Ureter (tissue), 1 donor: ENCODE results near the gene BPIFB3.

DNA sequence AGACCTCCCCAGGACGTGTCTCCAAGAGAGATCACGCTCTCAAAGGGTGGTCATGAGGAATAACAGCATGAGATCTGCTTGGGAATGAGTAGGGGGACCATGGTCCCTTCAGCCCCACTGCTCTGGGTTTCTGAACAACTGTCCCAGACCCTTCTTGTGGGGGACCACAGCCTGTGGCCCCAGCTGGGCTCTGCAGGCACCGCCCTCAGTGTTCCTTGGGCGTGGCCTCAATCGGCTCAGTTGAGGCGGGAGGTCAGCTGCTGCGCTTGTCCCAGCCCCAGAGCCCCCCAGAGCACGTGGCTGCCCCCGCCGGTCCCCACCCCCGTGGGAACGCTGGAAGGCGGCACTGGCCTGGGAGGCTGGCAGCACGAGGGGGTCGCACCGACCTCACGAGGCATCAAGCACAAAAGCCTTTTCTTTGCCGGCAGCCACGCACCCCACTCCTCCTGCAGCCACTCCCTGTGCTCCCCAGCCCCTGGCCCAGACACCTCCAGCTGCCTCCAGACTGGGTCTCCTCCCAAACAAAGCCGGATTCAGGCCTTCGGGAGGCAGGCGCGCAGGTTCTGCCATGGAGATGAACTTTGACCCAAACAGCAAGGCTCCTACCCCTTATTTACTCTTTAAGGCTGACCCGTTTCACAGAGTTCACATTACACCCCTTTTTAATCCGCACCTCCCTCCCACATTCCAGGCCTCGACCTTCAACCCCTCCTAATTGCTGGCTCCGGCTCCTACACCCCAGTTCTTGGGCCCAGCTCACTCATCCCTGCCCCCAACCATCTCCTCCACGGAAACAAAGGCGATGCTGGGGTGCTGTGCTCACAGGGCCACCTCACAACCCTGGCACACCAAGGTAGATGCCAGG lies 111.8 kb downstream of the NOL4L start:
- PRO-cap: no peak

- PRO-cap: bidirectional peak, plus-strand start at chr20:32482897, minus-strand start at chr20:32482822
These were observed 102.6 kb downstream of the NOL4L start for GRCh38 chr20:32482320-32483149.

DNA sequence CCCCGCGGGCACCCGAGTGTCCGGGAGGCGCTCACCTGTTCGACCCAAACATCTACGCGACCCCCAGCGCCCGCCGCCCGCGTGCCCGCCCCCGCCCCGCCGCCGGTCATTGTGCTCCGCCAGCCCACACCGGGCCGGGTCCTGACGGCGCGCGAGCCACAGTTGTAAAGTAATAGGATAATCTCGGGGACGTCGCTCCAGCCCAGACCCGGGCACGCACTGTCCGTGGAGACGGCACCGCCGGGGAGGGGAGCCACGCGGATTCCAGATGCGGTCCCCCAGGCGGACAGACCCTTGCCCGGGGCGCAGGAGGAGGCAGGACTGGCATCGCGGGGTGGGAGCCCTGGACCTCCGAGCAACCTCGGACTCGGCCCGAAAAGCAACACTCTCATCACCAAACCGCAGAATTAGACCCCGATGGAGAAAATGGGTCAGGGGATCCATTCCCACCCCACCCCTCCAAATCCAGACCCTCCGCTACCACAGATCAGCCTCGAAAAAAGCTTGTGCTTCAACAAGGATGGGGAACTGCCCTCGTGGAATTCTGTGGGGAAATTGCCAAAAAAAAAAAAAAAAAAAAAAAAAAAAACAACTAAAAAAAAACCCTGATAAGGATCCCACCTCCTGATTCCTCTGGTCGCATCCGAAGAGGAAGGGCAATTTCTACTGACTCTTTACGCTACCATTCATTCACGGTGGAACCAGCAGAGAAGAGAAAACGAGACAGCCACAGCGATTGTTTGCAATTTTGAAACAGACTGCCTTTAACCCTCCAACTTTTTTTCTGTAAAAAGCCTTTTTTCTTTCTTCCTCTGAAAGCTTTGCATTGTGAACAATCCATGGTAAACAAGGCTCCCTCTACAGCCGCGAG lies 100.4 kb downstream of the NOL4L start:
- PRO-cap: no peak

DNA sequence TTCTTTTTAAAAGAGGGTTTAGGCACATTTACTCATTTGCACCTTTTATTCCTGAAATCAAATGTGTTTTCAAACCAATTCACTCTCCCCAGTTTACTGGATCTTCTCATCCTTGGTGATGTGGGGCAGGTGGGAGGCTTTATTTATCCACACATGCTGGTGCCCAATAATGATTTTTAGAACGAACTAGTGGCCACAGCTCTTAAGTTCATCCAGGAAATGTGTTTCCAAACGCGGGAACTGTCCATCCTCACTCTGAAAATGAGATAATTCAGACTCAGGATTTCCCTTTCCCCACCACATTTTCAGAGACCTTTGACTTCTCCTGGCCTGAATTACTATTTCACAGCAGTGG lies 99.6 kb downstream of the NOL4L start:
- PRO-cap: no peak

DNA sequence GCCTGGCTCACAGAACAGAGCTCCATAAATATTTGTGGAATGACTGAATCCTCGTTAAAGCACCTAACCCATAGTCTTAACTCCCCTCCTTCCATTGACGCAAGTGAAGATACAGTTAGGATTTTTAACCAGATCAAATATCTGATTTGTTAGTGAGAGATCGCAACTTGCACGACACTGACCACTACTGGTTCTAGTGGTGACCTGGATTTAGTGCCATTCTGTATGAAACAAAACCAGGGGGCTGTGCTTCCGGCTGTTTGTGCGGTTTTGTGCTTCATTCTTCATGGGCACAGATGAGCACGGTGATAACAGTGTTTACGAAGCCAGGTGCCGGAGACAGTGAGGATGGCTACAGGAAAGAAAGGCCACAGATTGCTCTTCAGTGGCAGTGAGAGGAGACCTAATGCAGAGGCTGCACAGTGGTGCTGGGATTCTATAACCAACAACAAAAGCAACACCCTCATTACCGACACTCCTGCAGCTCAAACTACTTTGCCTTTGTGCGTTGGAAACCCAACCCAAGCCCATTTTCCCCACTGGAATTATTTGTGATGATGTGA lies 75.5 kb downstream of the NOL4L start:
- PRO-cap: no peak

GRCh38 chr20:32603117-32603421 lies 17.9 kb upstream of the NOL4L start:
- PRO-cap: no peak

DNA sequence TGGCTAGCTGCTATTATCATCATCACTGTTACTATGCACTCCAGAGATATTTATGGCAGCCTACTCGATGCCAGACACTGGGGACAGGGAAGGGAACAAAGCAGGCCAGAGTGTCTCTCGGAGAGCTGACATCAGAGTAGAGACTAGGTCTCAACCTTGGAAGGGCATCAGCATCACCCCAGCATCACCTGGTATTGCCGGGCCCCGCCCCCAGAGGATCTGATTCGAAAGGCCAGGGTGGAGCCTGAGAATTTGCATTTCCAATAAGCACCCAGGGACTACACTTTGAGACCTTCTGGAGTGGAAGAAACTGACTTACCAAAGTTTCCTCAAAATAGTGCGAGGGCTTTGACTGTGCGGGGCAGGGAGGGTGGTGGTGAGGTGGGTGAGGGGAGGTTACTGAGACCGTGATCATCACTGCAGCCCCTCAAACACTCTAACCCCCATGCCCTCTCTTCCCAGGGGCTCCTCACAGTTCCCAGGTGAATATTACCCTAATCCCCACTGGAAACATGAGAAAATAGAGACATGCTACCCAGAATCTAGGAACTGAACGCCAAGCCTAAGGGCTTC lies 629 bp upstream of the COMMD7 start:
- PRO-cap: no peak

GRCh38 chr20:32798243-32799219 lies 21.2 kb upstream of the MAPRE1 start:
- PRO-cap: no peak

DNA sequence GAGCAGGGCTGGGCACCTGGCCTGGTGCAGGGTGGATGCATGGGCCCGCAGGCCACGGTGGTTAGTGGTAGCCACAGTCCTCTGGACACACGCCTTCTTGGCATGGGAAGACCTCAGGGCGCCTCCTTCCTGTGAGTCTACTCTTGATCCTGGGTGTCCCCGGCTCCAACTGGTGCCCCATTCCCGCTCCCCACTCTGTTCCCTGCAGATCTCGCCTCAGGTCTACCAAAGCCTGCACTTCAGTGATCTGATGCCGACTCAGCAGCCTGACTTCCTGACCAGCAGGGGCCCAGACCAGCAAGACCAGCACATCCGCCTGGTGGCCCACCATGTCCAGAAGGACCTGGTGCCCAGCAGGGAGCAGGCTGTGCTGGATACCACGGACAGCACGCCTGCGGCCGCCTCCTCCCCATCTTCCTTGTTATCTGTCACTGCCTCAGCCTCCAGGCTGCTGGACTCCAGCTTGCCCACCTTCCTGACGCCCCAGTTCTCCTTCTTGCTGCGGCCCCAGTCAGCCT lies 43.2 kb downstream of the SUN5 start:
- PRO-cap: no peak

GRCh38 chr20:33053696-33054100 lies at the start of gene BPIFB3:
Gene BPIFB3 (plus strand): TSS chr20:33053903.
- PRO-cap: no peak

DNA sequence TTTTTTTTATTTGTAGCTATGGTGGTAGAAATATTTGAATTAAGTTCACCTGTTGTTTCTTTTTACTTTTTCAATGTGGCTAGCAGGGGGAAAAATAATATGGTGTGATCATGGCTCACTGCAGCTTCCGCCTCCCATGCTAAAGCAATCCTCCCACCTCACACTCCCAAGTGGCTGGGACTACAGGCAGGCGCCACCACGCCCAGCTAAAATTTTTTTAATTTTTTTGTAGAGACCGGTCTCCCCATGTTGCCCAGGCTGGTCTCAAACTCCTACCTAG lies 459 bp upstream of the CDK5RAP1 start:
- PRO-cap: no peak

DNA sequence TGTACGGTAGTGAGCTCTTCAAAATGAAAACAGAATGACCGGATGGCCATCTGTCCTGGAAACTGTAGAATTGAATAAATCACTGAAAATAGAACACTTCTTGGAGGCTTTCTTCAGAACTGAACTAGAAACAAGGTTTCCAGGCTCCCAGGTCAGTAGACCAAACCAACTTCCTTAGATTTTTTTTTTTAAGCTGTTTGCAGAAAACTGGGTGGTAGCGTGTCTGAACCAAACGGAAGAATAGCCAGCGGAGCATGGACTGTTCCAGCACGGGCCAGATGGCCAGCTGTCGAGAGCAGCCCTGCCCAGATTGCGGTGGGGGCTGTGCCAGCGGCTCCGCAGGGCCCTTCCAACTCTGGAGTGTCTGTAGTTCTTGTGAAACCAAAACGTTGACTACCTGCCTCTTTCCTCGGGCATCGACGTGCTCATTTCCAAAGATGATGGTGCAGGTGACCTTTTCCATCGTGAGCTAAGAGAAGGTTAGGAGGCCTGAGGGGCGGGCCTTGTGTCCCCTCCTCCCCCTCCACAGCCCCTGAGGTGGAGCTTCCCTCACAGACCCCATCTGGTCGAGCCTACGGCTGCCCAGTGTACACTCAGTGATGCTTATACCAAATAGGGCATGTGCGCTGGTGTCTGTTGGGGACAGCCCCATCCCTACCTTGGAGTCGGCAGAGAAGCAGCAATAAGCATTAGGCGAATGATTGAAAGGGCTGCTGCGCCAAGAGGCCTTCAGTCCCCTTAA lies 13.0 kb upstream of the C20orf144 start:
- PRO-cap: no peak

DNA sequence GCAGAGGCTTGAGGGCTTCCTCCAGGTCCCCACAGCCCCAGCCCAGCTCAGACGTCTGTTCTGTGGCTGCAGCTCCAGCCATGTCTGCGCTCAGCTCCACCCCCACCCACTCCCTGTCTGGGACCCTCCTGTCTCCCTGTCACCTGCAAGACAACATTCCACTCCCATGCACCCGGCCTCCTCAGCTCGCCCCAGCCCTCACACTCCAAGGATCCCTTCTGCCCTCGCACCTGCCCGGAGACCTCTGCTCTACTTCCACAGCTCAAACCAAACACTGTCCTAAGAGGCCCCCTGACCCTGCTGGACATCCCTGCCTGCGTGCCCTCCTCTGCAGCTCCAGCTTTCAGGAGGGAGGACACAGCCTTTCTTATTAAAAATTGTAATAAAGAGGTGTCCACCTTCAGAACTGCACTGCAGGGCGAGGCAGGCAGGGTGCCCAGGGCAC lies 7.2 kb upstream of the C20orf144 start:
- PRO-cap: unidirectional peak, minus-strand start at position 53 of the sequence

DNA sequence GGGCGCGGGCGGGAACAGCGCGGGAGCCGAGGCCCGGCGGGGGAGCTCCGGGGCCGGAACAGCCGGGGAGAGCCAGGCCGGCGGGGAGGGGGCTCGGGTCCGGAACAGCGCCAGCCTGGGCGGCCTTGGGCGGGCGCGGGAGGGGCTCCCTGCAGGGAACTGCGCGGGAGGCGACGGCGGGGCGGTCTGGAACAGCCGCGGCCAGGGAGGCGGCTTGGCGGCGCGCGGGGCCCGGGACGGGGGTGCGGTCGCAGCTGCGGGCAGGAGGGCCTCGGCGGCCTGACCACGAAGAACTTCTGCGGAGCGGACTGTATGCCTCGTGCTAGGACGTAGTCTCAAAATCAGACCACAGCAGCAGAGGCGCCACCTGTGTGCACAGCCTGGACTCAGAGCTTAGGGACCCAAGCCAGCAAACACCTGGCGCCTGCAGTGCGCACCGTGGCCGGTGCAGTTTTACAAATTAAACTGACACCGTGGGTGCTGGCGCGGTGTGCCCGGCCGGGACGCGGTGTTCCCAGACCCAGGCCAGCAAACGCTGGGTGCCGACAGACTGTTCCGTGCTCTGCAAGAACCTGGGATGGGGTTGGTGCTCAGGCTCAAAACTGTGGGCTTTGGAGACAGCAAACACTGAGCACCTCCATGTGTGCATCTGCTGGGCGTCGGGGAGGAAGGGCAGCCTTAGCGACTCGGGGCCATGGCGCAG lies 546 bp downstream of the ZNF341 start:
- PRO-cap: bidirectional peak, plus-strand start at position 154 of the sequence, minus-strand start outside the sequence

DNA sequence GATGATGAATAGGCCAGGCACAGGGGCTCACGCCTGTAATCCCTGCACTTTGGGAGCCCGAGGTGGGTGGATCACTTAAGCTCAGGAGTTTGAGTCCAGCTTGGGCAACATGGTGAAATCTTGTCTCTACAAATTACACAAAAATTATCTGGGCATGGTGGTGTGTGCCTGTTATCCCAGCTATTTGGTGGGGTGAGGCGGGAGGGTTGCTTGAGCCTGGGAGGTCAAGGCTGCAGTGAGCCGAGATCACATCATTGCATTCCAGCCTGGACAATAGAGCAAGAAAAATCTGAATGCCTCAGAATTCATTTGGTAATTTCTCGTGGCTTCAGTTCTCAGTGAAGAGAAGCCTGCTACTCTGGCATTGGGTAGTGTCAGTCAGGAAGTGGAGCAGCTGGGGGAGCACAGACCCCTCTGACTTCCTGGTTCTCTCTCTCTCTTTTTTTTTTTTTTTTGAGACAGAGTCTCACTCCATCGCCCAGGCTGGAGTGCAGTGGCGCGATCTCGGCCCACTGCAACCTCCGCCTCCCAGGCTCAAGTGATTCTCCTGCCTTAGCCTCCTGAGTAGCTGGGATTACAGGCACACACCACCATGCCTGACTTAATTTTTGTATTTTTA lies 24.2 kb downstream of the ZNF341 start:
- PRO-cap: no peak

DNA sequence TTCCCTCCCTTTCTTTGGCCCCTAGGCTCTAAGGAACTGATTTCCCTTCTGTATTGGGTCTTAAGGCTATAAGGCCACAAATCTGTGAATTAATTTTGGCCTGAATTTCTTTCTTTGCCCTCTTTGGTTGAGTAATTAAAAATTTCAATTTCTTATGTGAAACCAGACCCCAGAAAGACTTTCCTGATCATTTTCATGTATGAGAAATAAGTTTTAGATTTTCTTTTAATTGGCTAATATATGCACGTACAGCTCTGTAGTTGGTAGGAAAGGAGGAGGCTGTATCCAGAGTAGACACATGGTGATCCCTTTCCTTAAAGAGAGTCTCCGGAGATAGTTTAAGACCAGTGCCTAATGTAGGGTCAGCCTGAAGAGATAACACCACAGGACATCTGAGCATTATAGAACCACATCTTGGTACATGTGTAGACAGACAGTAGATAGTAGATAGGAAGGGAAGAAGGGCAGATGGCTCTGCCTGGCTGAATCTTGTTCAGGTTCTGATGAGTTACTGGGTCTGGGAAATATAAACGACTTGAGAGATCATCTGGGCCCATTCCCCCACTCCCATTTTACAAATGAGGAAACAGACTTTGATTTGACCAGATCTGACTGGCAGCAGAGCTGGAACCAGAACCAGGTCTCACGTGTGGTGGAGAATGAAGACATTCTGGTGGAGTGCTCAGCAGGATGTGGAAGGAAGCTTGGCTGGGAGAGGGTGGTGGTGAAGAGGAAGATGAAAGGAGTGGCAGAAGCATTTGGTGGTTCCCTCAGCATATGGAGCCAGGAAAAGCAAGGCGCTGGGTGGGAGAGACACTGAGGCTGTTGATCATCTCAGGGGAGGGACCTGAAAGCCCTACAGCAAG lies 18.5 kb downstream of the CHMP4B start:
- PRO-cap: no peak

DNA sequence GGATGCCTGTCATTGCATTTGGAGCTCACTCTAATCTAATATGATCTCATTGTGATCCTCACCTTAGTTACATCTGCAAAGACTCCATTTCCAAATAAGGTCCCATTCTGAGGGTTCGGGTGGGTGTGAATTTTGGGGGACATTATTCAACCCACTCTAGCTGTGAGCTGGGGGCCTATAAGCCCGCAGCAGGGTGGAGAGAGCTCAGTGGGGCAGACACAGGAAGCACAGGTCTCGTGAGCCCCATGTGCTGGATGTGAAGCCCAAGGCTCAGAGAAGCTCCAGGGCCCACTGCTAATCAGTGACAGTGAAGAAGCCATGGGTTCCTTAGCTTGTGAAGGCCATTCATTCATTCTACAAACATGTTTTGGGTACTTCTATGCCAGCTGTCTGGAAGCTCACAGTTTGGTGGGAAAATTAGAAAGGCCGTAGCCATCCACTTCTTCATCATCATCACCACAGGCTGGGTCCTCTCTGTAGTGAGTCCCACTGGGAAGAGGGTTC lies 47.5 kb downstream of the CHMP4B start:
- PRO-cap: no peak

- PRO-cap: no peak
These were observed 48.2 kb downstream of the CHMP4B start for GRCh38 chr20:33859128-33859933.

DNA sequence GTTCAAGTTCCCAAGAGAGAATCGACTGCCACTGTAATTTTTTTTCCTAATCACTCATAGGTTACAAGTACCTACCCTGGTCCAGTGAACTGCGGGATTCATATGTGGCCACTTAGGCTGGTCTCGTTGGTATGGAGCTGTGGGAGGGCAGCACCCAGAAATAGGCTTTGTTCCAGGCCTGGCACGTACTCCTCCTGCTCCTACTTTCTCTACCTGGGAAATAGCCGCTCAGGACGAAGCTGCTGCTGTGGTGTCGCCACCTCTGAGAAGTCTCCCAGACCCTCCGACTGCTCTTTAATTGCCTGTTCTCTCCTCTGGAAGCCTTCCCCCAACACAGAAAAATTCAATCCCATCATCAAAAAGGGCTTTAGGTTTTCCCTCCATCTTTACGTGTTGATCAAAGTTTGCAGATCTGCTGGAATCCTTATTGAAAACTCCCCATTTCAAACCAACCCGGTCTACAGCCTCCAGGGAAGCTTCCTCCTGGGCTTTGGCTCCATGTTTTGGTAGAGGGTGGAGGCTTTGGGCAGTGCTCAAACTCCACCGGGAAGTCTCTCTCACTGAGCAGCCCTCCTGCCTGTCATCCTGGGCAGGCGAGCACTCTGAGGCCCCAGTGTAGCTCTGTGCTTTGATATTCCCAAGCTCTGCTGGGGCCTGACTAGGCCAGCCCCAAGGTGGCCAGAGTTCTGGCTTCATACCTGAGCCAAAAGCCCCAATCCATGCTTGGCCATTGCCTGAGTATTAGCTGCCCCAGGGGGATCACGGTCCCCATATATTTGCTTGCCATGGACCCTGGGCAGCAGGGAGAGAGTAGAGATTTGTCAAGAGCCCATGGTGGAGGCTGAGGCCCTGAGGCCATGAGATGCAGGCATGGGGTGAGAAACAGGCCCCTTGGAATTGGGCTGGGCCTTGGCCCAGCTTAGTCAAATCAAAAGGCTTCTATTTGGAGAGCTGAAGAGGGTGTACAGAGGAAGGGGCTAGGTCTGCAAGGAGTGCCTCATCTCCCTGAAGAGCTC lies 30.6 kb downstream of the EIF2S2 start:
- PRO-cap: no peak

GRCh38 chr20:34259775-34260785 lies 18.9 kb downstream of the ASIP start:
- PRO-cap: no peak